GM12892 (cell line): ENCODE measurements around a stretch of chr7.

DNA sequence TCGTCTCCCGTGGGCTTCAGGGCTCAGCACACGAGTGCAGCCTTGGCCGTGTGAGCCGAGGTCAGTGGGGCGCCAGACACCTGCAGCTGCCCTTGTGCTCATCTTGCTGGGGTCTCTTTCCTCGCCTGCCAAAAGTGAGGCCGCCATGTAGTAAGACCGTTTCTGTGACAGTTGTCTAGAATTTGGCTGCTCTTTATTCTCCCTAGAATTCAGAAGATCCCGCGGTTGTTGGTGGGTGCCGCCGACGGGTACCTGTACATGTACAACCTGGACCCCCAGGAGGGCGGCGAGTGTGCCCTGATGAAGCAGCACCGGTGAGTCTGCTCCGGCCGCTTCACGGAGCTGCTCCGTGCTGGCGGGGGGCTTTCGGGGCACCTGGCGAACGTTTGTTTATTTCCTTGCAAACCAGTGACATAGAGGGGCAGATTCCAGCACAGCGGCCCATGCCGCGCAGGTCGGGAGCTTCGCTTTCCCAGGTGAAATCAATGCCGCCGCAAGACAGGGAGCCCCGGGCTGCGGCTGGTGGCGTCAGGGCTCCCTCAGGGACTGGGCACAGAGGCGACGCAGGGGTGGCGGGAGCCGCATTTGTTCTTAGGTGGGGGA lies 38.0 kb downstream of the WIPI2 start:
- RRBS = no CpG with 5 or more reads among the region's 39 CpGs

- RRBS = no CpG with 5 or more reads among the region's 16 CpGs
These were observed 41.2 kb downstream of the WIPI2 start for GRCh38 chr7:5231123-5231761.

DNA sequence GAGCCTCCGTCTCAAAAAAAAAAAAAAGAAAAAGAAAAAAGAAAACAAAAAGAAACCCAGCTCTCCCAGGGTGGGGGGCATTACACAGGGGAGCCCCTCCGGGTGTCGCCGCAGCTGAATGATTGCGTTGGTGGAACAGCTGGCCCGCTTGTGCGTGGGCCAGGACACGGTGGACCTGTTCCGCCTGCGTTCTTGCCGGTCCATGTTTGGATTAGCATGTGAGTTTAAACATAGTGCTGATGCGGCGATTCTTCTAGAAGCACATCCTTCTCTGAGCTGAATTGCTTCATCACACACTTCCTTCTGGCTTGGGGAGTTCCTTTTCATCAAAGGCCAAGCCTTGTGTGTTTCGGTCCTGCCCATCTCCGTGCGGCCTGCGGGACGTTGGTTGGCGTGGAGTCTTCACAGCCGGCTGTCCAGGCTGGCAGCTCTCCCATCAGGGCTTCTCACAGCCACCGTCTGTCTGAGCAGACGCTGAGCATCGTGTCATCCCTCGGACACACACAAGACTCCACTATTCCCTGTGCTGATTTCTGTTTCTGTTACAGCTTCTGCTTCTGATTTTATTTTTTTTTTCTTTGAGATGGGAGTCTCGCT lies 45.4 kb upstream of the SLC29A4 start:
- RRBS = no CpG with 5 or more reads among the region's 25 CpGs

DNA sequence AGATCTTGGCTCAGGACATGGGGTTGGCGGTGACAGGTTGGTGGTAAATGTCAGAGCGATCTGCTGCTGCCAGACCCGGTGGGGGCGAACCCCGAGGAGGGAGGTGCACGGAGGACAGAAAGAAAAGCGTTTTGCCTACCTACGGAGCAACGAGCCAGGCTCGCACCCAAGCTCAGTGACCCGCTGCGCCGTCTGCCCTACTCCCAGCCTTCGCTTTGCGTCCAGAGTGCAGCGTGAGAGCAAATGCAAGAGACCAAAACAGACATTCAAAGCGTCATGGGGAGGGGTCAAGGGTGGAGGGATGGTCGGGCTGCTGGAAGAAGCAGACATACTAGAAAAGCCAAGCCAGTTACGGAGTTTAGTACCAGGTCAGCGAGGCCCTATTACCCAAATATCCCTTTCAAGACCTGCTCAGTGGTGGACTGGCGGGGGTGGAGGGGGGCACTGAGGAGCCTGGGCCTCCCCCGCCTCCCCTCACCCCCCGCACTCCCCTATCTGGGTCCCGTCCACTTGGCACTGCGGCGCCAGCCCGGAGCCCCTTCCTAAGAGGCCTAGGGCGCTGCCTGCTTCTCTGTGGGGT lies 66.8 kb downstream of the SLC29A4 start:
- RRBS = no CpG with 5 or more reads among the region's 28 CpGs

DNA sequence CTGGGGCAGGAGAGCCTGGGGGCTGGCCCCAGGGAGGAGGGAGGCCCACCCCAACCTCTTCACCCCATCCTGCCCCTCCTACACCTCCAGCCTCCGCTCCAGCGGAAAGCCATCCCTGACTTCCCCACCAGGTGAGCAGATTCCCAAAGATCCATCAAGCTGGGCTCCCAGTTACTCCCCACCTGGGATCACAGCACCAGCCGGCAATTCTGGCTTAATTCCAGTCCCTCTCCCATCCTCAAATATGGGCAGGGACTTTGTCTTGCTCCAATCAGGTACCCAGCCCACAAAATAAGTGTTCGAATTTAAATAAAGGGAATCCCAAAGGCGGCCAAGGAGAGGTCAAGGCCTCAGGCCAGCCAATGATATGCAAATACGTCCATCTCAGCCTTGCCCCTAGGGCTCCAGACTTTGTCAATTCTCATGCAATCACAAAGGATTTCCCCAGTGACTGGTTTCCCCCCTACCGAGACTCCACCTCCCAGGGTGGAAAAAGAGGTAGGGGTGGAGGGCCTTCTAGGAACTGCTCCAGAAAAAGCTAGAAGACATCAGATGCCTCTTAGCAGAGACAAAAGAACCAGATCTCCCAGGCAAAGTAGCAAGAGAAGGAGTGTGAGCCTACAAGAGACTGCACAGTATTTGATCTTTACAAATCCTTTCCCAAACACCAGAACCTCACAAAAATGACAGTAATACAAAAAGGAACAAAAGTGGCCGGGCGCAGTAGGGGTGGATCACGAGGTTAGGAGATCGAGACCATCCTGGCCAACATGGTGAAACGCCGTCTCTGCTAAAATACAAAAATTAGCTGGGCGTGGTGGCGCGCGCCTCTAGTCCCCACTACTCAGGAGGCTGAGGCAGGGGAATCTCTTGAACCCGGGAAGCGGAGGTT lies 16.0 kb downstream of the TNRC18 start:
- RRBS = no CpG with 5 or more reads among the region's 19 CpGs

GRCh38 chr7:5411611-5412195 lies 11.9 kb downstream of the TNRC18 start:
- RRBS = no CpG with 5 or more reads among the region's 10 CpGs

DNA sequence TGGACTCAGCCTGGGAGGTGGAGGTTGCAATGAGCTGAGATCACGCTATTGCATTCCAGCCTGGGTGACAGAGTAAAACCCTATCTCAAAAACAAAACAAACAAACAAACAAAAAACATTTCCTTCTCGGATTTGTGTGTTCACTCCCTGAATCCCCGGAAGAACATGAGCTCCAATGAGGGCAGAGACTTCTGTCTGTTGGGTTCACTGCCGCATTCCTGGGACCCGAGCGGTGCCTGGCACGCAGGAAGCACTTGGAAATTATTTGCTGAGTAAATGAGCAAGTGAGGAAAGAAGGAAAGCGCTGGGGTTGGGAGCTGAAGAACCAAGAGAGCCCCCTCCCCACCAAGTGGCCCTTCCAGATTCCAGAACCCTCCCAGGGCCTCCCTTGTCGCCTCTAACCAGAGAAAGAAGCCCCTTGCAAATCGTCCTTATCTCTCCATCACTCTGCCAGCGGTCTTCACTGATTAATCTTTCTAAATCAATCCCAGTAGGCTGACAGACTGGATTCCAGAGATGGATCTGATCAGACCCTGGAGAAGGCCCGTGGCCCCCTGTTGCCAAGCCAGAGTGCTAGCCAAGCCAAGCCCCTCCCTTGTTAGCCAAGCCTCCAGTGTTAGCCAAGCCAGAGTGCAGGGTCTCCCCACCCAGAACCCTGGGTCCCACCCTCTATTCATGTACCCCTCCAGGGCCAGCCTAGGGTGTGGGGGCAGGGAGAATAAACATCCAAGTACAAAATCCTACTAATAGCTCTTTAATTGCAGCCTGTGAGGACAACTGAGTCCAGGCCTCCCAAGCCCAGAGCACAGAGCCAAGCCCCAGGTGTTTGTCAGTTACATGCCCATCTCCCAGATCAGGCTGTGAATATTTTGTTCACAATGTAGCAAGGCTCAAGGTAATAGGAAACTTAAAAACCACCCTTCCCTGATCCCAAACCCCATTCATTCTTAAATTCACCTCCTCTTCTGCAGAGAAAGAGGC lies 6.0 kb downstream of the TNRC18 start:
- RRBS = no CpG with 5 or more reads among the region's 12 CpGs

GRCh38 chr7:5420398-5421406 lies 2.9 kb downstream of the TNRC18 start:
- RRBS = 2% methylated on average over 40 of the region's 114 CpGs

- RRBS = 97% methylated on average over 5 of the region's 30 CpGs
These were observed 17.8 kb downstream of the FBXL18 start for GRCh38 chr7:5495642-5496307.

DNA sequence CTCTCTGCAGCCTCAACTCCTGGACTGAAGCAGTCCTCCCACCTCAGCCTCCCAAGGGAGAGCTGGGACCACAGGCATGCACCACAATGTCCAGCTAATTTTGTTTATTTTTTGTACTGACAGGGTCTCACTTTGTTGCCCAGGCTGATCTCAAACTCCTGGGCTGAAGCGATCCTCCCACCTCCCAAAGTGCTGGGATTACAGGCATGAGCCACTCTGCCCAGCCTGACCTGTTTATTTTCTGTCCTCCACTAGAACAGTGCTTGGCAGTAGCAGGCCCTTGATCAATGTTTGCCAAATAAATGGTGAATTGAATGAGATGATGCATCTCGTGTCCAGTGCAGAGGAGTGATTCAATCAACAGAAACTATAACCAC lies 5.1 kb upstream of the FBXL18 start:
- RRBS = no CpG with 5 or more reads among the region's 2 CpGs

DNA sequence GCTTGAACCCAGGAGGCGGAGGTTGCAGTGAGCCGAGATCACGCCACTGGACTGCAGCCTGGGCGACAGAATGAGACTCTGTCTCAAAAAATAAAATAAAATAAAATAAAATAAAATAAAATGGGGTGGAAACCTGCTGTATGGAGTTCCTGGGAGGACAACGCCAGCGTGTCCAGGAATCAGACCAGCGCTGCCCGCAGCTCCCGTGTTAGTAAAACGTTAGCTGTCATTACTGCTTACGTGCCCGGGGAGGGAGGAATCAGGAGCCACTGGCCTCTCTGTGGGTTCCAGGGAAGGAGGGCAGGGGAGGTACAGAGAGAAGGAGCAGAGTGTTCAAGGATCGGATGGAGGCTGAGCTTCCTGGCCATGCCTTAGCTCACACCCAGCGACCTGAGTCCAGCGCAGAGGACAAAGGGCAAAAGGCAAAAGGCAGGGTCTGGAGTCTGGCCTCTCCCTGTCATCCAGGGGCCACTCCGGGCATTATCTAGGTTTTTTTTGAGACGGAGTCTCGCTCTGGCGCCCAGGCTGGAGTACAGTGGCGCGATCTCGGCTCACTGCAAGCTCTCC lies 22.2 kb upstream of the ACTB start:
- RRBS = no CpG with 5 or more reads among the region's 22 CpGs

GRCh38 chr7:5610337-5610855 lies 17.8 kb downstream of the FSCN1 start:
- RRBS = no CpG with 5 or more reads among the region's 12 CpGs

DNA sequence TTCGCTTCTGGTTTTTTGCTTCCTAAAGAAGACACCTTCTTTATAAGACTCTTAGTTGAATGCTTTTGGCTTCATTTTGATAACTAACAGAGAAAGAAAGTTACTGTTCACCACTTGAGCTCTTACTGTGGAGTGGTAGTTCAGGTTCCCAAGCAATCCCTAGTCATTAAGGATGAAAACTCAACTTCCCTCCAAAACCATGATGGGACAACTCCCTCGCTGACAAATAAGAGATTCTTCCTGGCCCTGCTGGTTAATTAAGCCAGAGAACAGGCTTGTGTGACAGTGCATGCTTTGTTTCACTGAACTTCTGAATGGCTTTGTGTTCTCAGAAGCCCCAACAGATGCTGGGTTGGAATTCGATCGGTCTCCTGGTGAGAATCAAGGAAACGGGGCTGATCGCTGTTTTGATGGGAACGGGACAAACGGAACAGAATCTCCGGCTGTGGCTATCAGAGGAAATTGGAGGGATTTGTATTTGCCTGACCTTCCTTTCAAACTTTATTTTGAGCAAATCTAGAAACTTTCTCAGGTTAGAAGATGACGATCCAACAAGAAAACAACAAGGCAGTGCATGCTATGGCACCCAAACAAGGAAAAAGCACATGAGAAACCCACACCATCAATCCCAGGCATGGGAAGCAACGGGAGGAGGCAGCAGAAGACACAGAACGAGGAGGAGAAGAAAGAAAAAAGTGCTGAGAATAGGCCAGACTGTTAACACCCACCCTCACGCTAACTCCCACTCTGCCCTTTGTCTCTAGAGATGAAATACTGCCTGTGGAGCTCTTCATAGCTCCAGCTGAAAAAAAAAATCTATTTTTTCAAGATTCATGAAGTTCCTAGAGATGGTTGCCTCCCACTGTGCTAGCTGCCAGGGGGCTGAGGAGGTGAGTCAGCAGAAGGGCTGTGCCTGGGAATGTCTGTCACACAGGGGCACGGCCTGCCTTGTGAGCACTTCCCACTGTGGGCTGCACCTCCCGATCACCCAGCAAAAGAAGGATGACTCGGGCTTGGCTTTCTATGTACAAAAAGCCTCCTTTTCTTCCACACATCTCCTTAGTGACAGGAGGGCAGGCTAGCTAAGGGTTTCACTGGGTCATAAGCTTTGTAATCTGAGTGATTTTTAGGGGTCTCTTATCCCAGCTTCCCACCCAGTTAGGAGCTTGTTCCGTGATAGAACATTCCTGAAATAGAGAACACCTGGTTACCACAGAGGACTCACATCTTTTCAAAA lies 44.1 kb downstream of the FSCN1 start:
- RRBS = no CpG with 5 or more reads among the region's 17 CpGs

DNA sequence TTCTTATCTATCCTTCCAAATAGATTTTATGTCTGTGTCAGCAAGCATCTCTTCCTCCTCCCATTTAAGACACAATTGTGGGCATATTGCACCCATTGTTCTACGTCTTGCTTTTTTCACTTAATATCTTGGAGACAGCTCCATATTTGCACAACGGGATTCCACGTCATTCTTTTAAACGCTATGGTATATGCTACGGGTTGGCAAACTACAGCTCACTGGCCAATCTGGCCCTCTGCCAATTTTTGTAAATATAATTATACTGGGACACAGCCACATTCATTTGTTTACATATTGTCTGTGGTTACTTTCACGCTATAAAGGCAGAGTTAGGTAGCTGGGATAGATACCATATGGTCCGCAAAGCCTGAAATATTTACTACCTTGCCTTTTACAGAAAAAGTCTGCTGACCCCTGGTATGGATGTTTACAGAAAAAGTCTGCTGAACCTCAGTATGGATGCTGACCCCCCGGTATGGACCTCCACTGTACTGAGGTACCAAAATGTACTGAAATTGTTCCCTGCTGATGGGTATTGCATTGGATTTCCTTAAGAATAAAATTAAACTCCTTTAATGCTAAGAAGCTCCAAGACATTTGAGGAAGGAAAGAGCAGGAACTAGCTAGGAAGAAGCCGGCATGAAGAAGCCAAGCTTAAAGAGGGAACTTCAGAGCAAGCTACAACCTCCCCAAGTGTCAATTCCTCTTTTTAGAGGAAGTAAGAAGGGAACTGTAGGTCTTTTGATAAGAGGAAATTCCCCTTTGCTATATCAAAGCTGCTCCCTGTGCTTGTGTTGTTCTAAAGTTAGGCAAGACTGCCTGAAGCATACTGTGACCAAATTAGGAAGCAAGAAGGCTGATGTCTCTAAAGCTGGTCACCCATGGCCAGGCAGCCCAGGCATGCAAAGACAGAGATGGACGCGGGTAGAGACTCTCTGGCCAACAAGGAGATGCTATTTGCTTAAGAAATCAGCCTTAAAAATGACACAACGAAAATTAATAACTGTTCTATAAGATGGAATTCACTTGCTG lies 88.2 kb downstream of the RNF216 start:
- RRBS = no CpG with 5 or more reads among the region's 12 CpGs

DNA sequence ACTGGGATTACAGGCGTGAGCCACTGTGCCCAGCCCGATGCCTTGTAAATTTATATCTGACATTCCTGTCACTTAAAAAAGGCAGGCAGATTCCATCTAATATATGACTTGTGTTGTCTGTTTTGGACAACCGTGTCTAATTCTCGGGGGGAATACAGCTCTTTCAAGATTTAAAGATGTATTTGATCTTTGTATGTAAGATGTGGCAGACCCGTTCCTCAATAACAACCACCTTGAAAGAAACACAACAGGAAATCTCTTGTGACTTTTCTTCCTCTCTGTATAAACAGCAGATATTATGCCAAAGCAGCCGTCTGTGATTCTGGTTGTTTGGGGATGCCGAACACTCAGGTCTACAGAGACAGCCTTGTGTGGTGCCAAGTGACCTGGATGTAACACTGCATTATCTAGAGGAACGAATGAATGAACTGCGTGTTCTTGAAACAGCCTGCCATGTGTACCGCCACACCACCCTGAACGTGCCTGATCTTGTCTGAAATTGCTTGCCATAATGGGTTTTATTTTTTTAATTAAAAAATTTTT lies 46.2 kb upstream of the OCM start:
- RRBS = no CpG with 5 or more reads among the region's 11 CpGs

DNA sequence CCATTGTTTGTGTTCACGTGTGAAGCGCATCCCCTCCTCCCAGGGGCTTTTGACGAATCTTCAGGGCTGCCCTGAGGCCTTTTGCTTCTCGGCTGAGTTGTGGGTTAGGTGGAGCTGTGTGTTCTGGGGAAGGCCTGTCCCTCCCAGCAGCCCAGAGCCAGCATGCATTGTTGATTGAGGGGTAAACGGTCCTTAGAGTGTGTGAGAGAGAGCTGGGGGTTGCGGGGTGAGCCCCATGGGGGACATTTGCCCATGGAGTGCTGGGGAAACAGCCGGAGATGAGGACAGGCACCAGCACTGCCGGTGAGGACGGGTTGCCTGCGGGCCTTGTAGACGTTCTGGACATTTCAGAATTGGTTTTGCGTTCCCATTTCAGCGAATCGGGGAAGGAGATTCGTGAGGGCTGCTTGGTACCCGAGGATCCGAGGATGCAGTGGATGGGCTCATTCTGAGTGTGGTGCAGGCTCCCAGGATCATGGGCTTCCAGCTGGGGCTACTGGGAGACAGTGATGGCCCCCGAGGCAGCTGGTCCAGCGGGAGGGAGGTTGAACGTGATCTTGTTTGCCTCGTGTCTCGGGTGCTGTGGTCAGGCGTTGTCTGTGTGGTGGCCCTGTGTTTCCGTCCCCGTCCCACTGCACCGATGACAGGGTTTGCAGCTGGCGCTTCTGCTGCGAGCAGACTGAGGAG lies 53.7 kb downstream of the USP42 start:
- RRBS = no CpG with 5 or more reads among the region's 28 CpGs

- RRBS = no CpG with 5 or more reads among the region's 34 CpGs
These were observed 57.7 kb downstream of the USP42 start for GRCh38 chr7:6162016-6163261.

- RRBS = no CpG with 5 or more reads among the region's 4 CpGs
These were observed 43.5 kb downstream of the CYTH3 start for GRCh38 chr7:6228891-6229379.

- RRBS = no CpG with 5 or more reads among the region's 8 CpGs
These were observed 15.9 kb downstream of the CYTH3 start for GRCh38 chr7:6256384-6257090.

DNA sequence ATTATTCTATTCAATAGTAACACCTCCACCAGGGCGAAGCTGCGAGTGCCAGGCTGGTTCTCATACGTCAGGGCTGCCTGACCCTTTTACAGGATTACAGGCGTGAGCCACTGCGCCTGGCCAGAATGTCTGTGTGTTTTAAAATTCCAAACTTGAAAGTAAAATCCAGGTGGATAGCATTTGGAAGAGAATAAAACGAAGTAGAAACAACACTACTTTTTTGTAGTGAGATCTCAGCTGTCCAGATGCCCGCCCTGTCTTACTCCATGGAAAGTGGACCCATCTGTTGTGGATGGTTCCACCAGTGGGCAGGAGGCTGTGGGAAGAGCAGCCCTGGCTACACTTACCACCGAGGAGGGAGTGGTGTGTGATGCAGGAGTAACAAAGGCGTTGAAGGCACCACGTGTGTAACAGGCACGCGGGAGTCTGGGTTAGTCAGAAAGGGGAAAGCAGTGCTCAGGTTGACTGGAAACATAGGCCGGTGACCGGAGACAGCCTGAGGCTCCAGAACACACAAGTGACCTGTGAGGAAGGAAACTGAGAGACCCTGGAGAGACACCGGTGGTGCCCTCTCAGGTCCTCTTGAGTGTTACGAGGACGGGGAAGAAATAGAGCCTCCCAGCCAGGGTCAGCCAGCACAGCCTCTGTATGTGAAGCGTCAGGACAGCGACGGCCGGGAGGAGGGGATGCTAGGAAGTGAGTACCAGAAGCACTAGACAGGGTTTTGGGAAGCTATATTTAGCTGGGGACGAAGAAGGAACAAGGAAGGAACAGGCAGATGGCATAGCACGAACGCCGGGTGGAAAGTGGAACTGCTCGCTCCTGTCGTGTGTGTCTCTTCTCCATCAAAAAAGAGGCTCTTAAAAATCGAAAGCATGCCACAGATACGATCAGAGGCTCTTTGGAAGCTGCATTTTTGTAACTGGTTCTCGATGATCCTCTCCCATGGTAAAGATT lies 21.6 kb downstream of the RAC1 start:
- RRBS = 91% methylated on average over 2 of the region's 30 CpGs